Left cardiac atrium (tissue), 1 donor: ENCODE results near the gene HSPA8.

DNA sequence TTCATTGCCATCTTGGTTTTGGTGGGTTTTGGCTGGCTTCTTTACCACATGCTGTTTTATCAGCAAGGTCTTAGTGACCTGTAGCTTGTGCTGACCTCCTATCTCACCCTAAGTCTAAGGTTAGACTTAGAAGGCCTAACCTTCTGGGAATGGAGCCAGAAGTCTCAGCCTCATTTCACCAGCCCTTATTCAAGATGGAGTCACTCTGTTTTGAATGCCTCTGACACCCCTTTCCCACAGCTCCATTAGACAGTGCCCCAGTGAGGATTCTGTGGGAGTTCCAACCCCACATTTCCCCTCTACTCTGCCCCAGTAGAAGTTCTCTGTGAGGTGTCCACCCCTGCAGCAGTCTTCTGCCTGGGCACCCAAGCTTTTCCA is 66.2 kb upstream of the SC5D start:
- PRO-cap = no peak

DNA sequence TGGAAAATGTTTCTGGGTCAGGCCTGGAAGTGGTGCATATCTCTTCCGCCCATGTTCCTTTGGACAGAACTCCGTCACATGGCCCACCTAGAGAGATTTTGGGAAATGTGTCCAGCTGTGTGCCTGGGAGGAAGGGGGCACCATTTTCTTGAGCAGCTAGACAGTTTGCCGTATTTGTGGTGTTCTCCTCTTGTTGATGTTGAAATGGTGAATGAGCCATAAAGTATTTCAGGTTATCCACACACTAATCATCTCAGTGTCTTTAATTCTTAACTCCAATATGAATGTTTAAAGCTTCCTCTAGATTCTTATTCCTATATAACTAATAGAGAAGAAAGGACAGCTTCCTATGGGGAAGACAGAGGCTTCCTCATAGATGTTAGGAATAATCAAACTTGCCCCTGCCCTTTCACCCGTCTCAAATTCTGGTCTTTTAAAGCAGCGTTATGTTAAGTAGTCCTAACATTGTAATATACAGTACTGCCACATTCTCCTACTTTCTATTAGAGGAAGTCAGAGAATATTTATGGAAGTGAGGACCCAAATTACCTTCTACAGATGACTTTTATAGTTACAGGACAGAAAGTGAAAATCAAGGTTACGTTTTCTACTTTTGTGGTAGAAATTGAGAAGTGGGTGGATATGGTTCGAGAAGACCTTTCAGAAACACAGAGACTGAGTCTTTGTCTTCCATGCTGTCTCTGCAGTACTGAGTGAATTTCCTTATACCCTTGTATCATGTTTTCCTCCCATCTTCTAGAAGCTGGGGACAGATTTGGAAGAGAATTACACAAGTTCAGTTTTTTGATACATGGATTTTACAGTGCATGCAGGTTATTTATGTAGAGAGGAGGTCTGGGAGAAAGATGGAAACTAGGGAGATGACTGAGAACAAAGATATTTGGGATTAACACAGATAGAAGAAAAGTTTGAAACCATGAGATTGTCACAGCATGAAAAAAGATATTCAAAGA is 17.0 kb downstream of the SC5D start:
- PRO-cap = no peak

- PRO-cap = no peak
Measured at GRCh38 chr11:121337603-121338445, 45.3 kb downstream of the SC5D start.

DNA sequence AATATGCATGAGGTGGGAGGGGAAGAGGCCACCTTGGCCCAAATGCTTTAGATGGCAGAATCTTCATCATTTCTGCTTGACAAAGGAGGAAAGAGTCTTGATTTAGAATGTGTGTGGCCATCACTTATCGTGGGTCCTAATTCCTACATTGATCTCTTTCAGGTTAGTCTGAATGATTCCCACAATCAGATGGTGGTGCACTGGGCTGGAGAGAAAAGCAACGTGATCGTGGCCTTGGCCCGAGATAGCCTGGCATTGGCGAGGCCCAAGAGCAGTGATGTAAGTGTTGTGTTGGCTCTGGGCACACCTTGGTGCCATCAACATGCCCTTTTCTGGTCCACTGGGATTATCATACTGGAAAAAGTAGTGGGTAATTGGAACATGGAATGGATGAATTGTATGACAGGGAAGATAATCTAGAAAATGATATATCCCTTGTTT is 17.8 kb downstream of the SORL1 start:
- PRO-cap = no peak

DNA sequence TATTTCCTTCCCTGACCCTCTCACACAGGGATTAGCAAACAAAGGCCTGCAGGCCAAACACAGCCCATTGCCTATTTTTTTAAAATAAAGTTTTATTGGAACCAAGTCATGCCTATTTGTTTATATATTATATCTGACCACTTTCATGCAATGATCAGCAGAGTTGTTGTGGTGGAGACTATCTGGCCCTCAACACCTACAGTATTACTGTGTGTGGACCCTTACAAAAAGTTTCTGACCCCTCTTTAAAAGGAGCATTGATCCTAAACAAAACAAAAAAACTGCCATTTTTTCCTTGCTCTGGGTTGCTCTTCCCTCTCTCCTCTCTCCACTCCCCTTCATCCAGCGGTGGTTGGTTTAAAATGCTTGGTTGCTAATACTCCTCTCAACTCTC is 168.0 kb downstream of the SORL1 start:
- PRO-cap = no peak

GRCh38 chr11:121631895-121632597 is 179.9 kb downstream of the SORL1 start:
- PRO-cap = no peak

GRCh38 chr11:121689222-121689745 is 237.2 kb downstream of the SORL1 start:
- PRO-cap = no peak

GRCh38 chr11:121959062-121959371 is 157.0 kb downstream of the BLID start:
- PRO-cap = no peak

DNA sequence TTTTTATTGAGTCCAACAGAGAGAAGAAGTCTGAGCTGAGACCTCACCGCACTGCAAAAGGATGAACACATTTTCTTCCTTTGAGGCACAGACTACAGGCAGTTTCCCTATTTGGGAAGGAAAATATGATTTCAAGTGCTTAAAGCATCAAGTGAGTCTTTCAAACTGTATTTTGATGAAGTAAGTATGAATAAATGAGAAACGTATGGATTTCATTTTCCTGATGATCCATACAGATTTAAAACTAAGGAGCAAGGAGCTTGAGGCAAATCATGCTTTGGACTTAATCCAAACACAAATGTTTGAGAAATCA is 156.6 kb downstream of the BLID start:
- PRO-cap = no peak

DNA sequence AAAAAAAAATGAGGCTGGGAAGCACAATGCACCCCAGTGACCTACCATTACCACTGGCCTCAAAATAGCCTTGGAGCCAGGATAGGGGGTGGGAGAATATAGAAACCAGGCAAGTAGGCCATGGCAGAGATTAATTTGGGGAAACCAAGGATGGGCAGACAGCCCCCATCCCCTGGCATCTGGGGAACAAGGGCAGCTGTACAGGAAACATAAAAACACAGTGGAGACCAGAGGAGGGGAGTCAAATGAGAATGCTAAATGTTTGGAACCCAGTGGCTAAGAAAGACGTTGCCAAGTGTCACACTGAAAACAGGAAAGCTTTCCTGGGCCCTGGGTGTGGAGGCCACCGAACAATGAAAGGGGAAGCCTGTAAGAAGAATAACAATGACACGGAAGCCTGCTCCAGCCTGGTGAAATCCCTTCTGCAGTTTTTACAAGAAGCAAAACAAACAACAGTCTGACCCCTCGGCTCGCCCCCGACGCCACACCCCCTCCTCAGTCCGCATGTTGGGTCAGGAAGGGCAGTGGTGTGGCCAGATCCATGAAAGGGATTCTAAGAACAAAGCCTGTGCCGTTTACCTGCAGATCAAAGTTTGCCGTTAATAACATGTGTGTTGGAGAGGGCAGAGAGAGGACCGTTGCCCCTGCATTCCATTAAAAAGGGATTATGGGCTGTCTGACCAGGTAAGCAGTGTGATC is 113.5 kb upstream of the BLID start:
- PRO-cap = no peak

DNA sequence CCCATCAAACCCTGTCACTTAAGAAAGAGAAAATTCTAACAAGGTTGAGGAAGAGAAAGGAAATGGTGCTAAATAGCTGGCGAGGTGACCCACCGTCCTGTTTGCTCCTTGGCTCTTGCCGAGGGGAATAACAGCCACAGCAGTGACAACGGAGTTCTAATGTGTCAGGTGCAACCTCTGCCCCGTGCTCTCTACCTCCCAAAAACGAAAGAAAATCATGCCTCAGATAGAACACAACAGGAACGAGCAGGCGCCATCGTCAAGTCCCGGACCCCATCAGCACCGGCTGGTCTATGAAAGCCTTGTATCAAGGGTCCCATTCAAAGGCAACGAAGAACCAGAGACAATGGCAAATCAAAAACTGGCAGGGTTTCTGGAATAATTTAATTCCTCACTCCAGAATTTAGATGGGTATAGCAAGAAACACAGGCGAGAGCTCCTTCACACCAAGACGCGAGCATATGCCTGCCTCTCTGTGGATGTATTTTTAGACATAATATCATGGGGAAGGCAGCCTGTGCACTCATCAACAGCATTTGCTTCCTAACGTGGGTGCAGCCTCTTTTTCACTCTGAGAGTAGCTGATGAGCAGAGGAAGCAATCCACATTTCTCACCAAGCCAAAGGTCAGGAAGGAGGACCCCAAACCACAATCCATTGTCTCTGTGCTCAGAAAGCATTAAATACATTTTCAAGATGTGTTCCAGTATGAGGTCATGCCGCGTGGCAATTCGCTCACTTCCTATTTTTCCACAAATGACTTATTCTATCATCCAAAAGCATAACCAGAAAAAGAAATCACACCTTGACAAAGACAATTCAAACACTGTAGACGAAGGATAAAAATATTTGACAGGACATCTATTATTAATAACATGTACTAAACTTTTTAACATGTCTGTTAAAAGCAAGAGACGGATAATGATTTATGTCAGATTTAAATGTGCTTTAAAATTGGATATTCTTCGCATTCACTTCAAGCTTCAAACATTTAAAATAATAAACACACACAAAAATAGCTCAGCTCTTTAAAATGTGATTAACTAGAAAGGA is 193.5 kb upstream of the BLID start:
- PRO-cap = unidirectional peak, minus-strand start at position 129 of the sequence; bidirectional peak, plus-strand start at position 569 of the sequence, minus-strand start at position 467 of the sequence

DNA sequence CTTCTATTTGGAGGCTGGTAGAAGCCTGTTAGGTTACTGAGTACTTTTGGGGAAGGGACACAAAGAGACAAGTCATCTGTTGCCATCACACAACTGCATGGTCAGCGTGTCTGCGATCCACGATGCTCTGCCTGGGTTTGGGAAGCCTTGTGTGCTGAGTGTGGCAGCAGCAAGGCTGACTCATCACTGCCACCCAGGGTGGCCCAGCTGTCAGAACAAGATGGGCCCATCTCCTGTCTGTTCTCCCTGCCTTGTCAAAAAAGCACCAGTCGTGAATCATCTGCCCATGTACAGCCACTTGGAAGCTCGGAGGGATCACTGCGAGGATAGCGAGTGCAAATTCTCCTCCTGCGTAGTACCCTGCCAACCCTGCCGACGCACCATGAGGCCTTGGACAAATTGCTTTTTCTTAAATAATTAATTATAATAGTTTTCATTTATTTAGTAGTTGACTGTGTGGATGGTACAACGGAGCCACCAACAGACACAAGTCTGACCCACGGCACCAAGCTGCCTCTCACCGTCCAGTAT is 26.3 kb downstream of the UBASH3B start:
- PRO-cap = no peak

DNA sequence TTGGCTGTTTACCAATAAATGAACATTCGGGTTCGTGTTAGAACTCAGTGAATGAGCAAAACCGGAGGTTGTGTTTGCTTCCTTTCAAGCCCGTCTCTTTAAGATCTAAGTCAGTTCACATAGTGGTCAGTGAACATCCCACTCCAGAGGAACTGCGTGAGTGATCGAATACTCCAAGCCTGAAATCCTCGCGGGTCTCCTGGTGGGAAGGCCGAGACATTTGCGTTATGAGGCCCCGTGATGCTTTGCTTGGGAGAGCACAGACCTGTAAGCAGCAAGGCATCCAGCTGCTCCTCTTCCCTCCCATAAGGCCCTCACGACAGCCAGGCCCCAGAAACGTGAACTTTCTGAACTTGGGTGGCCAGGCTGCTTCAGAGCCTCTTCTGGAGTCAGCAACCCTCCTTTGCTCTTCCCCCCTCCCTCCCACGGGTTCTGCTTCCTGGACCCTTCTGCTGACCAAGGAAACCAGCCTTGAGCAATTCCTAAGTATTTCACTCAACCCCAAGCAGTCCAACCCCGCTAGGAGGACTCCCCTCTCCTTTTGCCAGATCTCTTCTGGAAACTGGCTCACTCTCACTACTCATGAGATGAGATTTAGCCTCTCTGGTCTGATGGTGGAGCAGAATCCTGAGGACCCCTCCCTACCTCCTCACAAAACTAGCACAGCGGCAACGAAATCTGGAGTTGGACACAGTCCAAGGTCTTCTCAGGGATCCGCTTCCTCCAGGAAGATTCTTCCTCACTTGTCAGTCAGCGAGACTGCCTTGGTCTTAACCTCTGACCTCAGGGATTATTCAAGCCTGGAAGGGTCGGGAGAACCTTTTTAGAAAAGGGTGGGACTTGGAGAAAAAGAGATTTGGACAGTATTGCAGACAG is 86.1 kb downstream of the UBASH3B start:
- PRO-cap = no peak

DNA sequence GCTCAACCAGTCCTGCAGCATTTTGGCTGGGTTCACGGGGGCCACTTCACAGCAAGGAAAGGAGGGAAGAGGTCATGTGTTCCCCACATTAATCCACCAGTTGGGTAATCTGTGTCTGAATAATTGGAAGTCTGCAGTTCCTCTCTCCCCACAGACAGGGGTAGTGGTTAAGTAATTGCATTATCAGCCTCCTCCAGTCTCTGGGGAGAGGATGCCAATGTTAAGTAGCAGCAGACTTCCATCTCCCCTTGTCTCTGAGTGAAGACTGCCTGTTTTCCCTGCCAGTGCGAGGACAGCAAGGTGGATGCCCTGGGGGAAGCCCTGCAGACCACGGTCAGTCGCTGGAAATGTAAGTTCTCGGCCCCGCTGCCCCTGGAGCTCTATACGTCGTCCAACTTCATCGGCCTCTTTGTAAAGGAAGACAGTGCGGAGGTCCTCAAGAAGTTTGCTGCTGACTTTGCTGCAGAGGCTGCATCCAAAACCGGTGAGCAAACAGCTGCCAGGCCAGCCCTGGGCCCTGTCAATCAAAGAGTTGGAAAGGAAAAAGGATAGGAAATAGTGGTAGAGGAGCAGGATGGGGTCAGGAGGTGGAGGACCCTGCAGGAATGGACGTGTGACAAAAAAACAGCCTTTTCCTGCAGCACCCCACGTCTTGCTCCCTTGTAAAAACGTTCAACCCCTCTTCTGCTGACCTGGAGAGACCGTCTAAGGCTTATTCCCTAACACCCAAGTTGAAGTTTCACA is 58.9 kb upstream of the CRTAM start:
- PRO-cap = no peak

DNA sequence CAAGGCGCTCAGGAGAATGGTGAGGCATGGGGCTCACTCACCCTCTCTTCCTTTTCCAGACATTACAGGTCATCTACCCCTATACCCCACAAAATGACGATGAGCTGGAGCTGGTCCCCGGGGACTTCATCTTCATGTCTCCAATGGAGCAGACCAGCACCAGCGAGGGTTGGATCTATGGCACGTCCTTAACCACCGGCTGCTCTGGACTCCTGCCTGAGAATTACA is 49.3 kb upstream of the CRTAM start:
- PRO-cap = no peak

- PRO-cap = no peak
Measured at GRCh38 chr11:122852089-122852463, 13.8 kb downstream of the CRTAM start.

- PRO-cap = no peak
Measured at GRCh38 chr11:122864224-122864820, 18.2 kb upstream of the JHY start.

- PRO-cap = no peak
Measured at GRCh38 chr11:122885671-122886165, 3.2 kb downstream of the JHY start.

GRCh38 chr11:123057844-123058880 is 3.8 kb downstream of the HSPA8 start:
- PRO-cap = no peak

DNA sequence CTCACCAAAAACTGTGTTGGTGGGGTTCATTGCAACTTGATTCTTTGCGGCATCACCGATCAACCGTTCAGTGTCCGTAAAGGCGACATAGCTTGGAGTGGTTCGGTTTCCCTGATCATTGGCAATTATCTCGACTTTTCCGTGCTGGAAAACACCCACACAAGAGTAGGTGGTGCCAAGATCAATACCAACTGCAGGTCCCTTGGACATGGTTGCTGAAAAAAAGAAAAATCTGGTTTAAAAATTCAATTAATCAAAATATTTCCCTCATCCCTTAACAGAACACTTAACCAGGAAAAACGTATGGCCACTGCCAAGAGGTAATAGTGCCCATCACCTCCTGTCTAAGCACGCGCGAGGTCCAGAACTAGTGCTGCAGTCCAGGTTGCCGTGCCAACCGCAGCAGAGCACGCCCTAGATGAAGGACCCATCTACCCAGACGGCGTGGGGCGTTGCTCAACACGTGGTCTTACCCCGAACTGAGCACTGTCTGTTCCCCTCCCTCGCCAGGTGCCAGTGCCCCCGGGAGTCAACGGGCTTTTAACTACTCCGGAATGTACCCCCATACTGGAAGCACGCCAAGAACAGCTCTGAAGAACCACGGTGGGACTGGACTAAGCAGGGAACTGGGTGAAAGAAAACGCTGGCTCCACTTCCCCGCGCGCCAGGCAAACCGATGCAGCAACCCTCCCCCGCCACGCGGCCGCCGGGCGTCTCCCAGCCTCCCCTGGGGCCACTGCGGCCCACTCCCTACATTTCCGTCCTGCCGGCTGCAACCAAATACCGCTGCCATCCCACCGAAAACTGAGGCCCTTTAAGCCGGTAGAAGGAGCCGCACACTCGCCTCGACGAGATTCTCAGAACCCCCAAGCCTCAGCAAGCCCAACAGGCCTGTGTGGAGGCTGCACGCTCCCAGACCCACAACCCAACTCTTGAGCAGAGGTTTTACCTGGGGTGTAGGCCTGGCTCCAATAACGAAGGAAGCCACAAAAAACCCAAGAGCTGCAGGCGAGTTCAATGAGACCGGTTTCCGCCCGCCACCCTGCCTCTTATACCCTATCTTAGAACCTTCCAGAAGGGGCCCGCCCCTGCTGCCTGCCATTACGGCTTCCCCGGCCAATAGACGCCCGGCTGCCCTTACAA is at the start of gene HSPA8:
Gene HSPA8 (minus strand): TSS at position 1,022 of the 1,143 bp plus-strand sequence.
- PRO-cap = bidirectional peak, plus-strand start outside the sequence, minus-strand start at position 1,025 of the sequence